Endodermal cell (in vitro differentiated cells): Measurements from ENCODE around the genes MYRIP and ENTPD3.

- PRO-cap = no peak
These were observed 37.1 kb downstream of the EXOG start for GRCh38 chr3:38533106-38533823.

DNA sequence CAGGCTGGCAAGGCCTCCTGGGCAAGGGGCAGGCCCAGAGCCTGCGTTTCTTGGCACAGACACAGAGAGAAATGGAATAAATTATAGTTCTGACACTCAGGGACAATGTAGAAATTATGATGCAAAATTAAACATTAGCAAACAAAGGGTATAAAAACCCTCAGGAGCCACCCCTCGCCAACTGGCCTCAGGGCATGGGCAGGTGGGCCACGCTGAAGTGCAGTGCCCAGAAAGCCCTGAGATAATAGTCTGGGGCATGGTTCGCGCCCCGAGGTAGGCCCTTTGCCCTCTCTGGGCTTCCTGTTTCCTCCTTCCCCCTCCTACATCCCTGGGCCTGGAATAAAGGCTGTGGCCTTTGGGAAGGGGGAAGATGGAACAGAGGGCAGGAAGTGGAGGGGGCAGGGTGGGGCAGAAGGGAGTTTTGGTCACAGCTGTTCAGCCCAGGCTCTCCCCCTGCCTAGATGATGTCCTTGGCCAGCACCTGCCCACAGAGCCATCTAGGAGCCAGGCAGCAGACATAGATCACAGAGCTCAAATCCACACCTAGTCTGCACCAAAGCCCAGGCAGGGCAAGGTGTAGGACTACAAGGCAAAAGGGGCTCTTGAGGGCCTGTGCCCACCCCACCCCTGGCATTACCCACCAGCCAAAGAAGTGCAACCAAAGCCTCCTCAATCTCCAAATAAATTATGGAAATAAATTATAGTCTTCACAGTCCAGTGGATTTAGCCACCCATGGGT, 11.3 kb downstream of the CSRNP1 start:
- PRO-cap = no peak

- PRO-cap = no peak
These were observed 13.8 kb upstream of the CSRNP1 start for GRCh38 chr3:39167094-39167716.

DNA sequence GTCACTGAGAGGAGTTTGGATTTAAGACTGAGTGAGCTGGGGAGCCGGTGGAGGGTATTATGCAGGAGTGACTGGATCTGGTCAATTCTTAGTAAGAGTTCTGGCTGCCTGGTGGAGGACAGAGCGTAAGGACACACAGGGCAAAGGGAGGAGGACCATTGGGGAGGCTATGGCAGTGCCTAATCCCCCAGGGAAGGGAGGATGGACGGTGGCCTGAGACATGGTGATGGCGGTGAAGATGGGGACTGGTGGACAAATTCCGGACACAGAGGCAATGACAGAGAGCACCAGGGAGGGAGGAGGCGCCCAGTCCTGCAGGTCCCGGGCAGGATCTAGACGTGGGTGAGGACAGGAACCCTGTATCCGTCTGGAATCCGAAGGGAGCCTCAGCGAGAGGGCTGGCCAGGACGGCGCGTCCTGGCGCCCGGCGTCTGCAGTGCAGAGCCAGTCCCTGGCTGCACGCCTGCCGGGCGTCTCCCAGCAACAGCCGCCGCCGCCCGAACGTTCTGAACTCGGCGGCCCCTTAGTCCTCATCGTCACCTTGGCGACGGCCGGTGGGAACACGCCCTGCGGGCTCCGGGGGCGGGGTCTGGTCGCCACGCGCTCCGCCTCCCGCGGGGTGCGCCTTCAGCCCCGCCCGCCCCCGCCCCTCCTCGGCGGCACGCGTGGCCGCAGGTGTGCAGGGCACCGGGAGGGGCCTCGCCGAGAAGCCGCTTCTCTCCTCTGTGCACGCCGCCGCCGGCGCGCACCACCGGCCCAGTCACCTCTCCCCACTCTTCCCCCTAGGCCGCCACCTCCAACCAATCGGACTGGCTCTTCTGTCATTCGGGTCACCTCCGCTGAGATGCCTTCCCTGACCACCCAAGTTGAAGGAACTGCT, 11.7 kb downstream of the XIRP1 start:
- PRO-cap = bidirectional peak, plus-strand start at position 720 of the sequence, minus-strand start at position 438 of the sequence

GRCh38 chr3:39237108-39237378, 42.8 kb downstream of the CX3CR1 start:
- PRO-cap = no peak

GRCh38 chr3:39396523-39397324, 9.8 kb upstream of the RPSA start:
- PRO-cap = no peak

- PRO-cap = unidirectional peak, plus-strand start at chr3:39408990
These were observed 2.3 kb downstream of the RPSA start for GRCh38 chr3:39408684-39409295.

- PRO-cap = no peak
These were observed 35.3 kb downstream of the MOBP start for GRCh38 chr3:39502691-39503238.

- PRO-cap = bidirectional peak, plus-strand start at chr3:39506519, minus-strand start at chr3:39506328; unidirectional peak, plus-strand start at chr3:39506660
These were observed 38.8 kb downstream of the MOBP start for GRCh38 chr3:39506162-39506844.

DNA sequence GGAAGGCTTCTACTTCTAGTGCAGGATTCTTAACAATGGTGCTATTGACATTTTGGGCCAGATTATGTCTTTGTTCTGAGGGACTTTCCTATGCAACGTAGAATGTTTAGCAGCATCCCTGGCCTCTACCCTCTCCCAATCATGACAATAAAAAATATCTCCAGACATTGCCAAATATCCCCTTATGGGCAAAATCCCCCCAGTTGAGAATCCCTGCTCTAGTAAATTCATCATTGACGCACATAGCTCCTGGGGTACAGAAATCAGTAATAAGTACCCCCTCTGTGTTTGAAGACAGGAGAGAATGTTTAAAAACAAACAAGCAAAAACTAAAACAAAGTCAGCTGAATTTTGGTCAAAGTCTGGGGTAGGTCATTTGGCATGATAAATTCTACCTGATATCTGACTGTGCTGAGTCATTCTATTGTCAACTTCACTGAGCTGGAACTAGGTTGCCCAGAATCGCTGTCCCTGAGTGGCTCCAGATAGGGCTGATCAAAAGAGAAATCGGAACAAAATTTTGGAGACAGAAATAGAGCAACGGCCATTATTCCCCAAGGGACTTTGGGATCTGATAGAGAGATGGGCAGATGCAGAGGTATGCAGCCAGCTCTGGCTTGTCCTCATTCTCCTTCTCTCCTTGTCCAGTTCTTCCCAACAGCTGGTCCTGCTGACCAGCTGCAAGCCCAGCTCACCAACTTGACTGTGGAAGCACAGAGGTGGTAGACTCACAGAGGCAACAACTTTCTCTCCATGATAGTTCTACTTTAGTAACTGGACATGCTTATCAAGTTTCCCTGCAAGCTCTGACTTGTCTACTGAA, 57.4 kb upstream of the MYRIP start:
- PRO-cap = no peak

- PRO-cap = no peak
These were observed at the start of gene MYRIP for GRCh38 chr3:39808987-39810263. Gene MYRIP, plus strand, starts transcription at chr3:39809609.

- PRO-cap = no peak
These were observed 145.3 kb downstream of the MYRIP start for GRCh38 chr3:39954397-39955434.

DNA sequence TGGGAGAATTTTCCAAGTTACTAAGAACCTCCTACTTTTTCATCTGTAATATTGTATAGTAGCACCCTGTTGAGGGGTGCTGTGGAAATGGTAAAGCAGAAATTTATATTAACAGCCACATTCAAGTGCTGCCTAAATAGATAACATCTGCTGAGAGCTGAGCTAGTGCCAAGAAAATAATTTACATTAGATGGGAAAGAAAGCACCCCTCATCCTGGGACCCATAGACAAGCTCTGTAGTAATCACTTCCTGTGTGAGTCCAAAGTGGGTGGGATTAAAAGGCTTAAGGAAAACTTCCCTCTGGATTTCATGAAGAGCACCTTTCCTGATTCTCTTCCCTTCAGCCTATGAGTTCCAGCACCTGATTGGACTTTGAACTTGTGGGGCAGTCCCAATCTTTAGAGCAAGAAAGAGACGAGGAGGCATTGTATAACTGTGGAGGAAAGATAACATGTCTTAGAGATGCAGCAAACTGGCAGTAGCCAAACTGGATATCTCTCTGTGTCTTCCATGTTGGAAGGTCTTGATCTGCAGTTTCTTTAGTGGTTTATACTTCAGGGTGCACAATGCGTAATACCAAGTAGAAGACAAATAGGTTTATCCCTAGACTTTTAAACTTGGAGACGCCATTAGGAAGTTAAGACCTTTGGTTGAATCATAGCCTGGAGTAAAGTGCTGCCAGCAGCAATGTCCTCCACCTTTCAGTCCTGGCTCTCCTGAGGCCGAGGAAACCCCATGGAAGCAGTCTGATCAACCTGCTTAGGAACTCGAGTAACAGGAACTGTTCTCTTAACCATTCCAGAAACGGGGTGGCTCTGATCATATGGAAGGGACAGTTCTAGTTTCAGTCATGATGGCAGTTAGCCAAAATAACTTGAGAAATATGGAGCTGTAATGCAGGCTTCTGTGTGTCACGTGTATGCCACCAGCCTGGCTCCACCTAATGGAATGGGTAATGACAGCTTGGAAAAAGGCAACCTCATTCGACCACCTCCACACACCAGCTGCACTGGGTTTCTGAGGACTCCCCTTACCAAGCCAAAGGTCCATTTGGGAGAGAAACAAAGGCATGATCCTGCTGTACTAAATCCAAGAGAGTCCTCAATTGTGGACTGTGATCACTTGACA, 4.6 kb downstream of the EIF1B start:
- PRO-cap = no peak

DNA sequence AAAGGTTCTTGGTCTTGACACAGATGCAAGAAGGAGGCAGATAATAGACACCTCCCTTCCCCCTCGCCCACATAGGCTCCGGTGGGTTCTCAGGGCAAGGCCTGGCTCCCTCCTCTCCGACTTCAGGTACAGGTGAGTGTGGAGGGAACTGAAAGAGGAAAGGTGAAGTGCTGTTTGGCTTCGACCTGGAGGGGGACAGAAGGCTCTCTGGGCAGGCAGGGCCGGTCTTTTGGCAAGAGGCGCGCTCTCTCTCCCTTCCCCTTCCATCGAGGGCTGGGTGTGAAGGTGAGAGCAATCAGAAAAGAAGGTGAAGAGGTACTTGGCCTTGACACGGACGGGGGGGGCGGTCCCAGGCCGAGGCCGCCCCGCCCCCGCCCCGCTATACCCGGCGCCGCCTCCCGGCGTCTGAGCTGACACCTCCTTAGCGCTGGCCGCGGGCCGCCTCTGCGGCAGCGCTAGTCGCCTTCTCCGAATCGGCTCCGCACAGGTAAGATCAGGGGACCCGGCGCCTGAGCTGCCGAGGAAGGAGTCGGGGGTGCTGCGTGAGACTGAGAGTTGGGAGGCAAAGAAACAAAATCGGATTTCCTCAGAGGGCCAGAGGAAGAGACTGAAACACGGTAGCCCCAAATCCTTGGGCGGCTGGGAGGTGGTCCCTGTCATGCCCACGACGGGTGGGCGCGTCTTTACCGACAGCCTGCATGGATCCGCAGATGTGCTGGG, at the start of gene ENTPD3:
Gene ENTPD3 (plus strand): TSS at position 410 of the 720 bp plus-strand sequence.
- PRO-cap = no peak

DNA sequence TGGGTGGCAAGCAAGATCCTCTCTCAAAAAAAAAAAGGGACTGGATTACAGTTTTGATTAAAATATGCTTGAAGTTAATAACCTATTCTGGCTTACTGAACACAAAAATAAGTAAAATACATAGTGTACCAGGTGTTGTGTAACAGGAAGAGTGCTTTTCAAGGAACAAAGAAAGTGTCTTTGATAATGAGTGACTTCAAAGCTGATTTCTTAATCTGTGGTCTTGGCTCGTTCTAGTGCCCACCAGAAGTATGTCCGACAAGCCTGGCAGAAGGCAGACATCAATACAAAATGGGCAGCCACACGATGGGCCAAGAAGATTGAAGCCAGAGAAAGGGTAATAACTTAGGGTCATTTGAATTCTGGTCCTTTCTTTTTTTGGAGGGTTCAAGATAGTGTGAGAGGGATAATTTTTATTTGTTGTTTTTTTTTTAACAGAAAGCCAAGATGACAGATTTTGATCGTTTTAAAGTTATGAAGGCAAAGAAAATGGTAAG, 4.1 kb downstream of the RPL14 start:
- PRO-cap = no peak

- PRO-cap = no peak
These were observed 7.2 kb downstream of the RPL14 start for GRCh38 chr3:40464231-40464879.

DNA sequence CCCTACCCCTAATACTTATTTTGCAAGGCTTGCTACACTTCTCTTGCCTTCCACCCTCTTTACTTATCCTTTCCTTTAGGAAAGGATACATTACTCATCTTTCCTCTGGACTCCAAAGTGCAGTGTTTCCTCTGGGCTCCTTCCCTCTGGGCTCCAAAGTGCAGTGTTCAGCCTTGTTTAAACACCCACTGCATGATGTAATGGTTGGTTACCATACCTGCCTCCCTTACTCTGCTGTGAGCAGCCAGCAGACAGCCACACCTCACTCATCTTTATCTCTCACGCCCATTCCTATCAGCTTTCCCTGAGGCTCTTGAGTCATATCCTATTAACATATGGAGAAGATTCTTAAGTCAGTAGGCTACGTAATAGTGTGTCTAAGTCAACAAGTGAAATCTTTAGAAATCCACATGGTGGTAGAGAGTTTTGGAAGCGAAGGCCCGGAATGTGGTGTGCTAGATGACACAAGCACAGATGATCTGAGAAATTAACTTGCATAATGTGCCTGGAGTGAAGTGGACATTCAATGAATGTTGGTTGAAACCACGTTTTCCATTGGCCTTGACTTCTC, 97.2 kb upstream of the CTNNB1 start:
- PRO-cap = no peak

DNA sequence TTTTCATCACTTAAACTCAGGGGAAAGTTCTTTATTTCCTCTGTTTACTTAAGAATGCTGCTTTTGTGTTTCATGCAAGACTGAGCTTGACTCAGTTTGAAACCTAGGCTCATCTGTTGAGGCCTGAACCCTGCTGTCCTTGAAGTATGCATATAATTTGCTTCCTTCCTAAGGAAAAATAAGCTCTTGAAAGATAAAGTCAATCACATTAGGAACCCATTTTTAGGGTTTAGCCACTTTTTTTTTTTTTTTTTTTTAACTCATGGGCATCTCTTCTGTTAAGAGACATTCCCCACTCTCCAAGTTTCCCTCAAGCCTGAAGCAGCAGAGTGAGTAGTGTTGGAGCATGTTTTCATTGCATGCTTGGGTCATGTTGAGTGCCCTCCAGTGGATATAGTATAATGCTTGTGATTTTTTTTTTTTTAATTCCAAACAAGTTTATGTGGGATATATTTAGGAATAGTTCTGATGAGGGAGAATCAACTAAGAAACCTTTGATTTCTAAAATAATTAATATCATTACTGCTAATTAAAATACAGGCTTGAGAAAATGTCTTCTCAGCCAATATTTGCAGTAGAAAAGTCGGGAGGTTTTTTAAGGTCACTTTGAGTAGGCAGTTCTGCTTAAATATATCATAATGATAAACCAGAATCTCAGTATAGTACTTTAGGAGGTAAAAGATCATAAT, 3.6 kb downstream of the CTNNB1 start:
- PRO-cap = no peak

DNA sequence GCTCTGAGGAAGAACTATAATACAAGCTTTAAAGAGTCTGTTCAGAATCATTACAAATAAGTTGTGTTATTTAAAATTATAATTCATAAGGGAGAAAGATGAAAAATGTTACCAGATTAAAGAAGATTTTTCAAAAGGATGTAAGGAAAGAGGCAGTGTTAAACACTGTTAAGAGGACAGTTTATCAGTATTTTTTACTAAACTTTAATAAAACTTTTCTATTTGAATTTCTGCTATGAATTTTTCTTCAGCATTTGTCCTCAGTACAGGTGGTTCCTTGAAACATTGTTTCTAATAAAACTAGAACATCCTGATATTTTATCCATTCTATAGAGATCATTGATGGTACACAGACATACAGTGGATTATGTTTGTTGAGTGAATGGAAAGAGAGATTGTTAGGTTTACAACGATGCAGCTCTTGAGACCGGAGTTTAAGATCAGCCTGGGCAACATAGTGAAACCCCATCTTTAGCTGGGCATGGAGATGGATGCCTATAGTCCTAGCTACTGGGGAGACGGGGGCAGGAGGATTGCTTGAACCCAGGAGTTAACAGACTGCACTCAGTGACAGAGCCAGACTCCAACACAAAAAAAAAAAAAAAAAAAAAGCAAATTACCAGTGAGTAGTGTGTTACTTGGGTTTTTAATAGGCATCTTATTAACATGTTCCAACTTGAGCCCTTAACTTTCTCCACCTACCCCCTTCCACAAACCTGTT, 37.7 kb downstream of the CTNNB1 start:
- PRO-cap = no peak

GRCh38 chr3:41242617-41243152, 43.4 kb downstream of the CTNNB1 start:
- PRO-cap = no peak